ENCODE results near the gene GOLGA8B.

- PRO-cap, 7 experiments = no peak in any of the 7 experiments
- RAMPAGE, long total RNA, 2 experiments = no peak in any of the 2 experiments
Observed at GRCh38 chr15:31471712-31472354, 145.2 kb downstream of the KLF13 start.

DNA sequence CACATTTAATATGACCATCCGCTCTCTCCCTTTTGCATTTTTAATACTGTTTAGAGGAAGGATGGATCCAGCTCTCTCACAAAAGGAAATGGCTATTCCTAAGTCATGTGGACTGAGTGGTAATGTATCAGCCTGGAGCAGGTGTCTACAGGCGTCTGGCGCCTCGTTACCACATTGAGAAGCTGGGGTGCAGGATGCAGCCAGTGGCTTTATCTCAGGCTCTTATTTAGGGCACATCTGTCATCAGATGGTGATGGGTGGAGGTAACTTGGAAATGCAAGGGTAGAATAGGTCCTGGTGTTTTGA lies 154.0 kb downstream of the KLF13 start:
- PRO-cap, 7 experiments = no peak in any of the 7 experiments
- RAMPAGE, long total RNA, 2 experiments = no peak in any of the 2 experiments

- PRO-cap, 7 experiments = no peak in any of the 7 experiments
- RAMPAGE, long total RNA, 2 experiments = no peak in any of the 2 experiments
Observed at GRCh38 chr15:31739978-31740772, 130.3 kb downstream of the OTUD7A start.

- PRO-cap, 7 experiments = peak in 6 of 7 experiments; most common plus-strand start chr15:31870159 (in 6)
- RAMPAGE, long total RNA, 2 experiments = no peak in any of the 2 experiments
Observed at GRCh38 chr15:31869490-31870326, 765 bp downstream of the OTUD7A start.

GRCh38 chr15:32029859-32030198 lies 486 bp upstream of the CHRNA7 start:
- PRO-cap, 7 experiments = no peak in any of the 7 experiments
- RAMPAGE, long total RNA, 2 experiments = no peak in any of the 2 experiments

- PRO-cap, 7 experiments = no peak in any of the 7 experiments
- RAMPAGE, long total RNA, 2 experiments = no peak in any of the 2 experiments
Observed at GRCh38 chr15:32732628-32733891, 15.3 kb downstream of the GREM1 start.

DNA sequence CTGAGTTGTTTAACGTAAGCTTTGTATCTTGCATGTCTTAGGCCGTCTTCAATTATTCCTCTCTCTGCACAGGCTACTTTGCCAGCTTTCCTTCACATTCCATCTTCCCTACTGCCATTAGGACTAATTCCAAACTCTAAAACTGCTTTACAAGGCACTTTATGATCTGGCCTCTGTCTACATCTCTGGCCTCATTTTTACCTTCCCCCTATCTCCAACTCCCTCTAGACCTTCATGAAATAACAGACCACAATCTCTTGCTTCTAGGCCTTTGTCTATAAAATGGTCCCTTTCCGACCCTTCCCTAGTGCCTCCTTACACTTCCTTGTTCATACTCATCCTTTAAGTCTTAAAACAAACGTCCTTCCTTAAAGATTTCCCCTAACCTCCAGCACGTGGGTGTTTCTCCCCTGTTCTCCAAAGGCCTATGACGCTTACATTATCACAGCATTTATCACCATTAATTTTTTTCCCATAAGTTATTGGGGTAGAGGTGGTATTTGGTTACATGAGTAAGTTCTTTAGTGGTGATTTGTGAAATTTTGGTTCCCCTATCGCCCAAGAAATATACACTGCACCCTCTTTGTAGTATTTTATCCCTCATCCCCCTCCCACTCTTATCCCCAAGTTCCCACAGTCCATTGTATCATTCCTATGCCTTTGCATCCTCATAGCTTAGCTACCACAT lies 171.7 kb downstream of the GREM1 start:
- PRO-cap, 7 experiments = no peak in any of the 7 experiments
- RAMPAGE, long total RNA, 2 experiments = no peak in any of the 2 experiments

DNA sequence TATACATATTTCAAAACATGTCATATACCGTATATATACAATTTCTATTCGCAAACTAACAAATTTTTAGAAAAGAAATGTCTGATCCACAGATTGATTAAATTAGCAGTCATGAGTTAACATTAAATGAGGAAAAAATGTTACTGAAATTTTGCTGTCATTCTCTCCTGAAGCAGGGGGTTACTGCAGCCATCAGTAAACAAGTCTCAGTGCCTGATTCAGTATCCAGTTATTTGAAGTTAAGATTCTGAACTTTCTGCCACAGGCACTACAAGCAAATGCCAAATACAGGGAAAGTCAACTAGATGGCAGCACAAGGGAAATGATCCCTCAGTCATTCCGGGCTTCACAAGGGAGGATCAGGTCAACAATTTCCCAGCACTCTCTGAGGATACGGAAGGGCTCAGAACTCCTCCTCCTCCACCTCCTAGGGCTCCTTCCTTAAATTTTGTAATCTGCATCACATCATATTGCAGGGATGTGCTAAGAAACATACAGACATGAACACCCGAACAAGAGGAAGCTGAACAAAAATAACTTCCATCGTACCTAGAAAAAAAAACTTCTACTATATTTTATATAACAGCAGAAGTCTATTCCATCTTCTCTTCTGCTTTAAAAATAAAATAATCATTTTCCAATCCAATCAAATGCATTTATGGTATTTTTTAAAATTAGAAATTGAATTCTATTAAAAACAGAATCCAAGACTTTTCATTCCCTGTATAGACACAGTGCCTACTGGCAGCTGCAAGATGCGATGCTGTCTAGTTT lies 187.2 kb downstream of the FMN1 start:
- PRO-cap, 7 experiments = no peak in any of the 7 experiments
- RAMPAGE, long total RNA, 2 experiments = no peak in any of the 2 experiments

- PRO-cap, 7 experiments = no peak in any of the 7 experiments
- RAMPAGE, long total RNA, 2 experiments = no peak in any of the 2 experiments
Observed at GRCh38 chr15:33033516-33034428, 160.7 kb downstream of the FMN1 start.

- PRO-cap, 7 experiments = no peak in any of the 7 experiments
- RAMPAGE, long total RNA, 2 experiments = no peak in any of the 2 experiments
Observed at GRCh38 chr15:33068569-33069068, 125.9 kb downstream of the FMN1 start.

GRCh38 chr15:33201814-33202439 lies 7.4 kb upstream of the FMN1 start:
- PRO-cap, 7 experiments = no peak in any of the 7 experiments
- RAMPAGE, long total RNA, 2 experiments = no peak in any of the 2 experiments

GRCh38 chr15:33584843-33585300 lies 274.1 kb downstream of the RYR3 start:
- PRO-cap, 7 experiments = peak in 4 of 7 experiments; most common plus-strand start chr15:33585029 (in 2); most common minus-strand start chr15:33584928 (in 2)
- RAMPAGE, long total RNA, 2 experiments = no peak in any of the 2 experiments

DNA sequence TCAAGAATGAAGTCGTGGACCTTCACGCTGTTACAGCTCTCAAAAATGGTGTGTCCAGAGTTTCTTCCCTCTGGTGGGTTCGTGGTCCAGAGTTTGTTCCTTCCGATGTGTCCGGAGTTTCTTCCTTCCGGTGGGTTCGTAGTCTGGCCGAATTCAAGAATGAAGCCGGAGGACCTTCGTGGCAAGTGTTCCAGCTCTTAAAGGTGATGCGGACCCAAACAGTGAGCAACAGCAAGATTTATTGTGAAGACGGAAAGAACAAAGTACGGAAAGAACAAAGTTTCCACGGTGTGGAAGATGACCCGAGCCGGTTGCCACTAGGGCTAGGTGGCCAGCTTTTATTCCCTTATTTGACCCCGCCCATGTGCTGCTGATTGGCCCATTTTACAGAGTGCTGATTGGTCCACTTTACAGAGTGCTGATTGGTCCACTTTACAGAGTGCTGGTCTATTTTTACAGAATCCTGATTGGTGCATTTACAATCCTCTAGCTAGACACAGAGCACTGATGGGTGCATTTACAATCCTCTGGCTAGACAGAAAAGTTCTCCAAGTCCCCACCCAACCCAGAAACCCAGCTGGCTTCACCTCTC lies 10.2 kb downstream of the KATNBL1 start:
- PRO-cap, 7 experiments = no peak in any of the 7 experiments
- RAMPAGE, long total RNA, 2 experiments = no peak in any of the 2 experiments

GRCh38 chr15:34580416-34580798 lies 3.0 kb downstream of the GOLGA8B start:
- PRO-cap, 7 experiments = no peak in any of the 7 experiments
- RAMPAGE, long total RNA, 2 experiments = no peak in any of the 2 experiments

DNA sequence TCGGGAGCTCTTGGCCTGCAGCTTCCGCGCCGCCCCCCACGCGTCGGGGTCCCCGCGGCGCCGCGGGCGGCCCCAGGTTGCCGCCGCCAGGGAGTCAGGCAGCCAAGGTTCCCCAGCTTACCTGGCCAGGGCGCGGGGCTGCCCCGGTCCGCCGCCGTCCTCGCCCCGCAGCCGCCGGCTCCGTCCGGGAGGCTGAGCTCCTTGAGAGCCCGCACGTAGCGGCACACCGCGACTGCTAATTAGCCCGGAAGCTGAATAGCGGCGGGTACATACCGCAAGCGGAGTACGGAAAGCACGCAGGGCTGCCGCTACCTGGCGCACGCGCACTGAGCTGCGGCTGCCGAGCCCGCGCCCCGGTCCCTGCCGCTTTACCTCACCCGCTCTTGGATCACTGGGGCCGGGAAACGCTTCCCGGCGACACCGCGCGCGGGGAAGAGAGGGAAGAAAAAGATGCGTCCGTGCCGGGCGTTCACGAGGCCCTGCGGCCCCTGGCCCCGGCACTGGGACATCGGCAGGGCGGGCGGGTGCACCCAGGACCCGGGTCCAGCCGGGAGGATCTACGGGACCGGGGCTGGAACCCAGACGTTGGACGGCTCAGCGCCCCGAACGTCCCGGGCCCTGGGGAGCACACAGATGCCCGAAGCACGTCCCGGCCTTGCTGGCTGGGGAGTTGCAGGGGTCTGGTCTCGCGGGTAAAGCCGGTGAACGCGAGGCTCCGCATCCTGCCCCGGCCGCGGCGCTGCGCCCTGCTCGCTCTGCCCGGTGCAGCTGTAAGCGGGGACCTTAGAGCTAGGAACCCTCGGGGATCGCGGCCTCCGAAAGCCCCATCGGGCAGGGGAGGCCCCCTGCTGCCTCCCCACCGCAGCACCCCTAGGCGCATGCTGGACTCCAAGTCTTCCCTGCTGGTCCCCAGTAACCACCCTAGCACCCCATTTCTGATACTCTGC lies at the start of gene GOLGA8B:
GOLGA8B (minus strand) TSS at position 257 of the 947 bp plus-strand sequence.
- PRO-cap, 7 experiments = peak in 7 of 7 experiments; most common plus-strand start position 391 of the sequence (in 3); most common minus-strand start position 241 of the sequence (in 7)
- RAMPAGE, long total RNA, 2 experiments = start-site peak on the minus strand in 2 of 2 experiments, centred at positions 236 to 254 of the sequence, 202 to 348 reads per replicate

DNA sequence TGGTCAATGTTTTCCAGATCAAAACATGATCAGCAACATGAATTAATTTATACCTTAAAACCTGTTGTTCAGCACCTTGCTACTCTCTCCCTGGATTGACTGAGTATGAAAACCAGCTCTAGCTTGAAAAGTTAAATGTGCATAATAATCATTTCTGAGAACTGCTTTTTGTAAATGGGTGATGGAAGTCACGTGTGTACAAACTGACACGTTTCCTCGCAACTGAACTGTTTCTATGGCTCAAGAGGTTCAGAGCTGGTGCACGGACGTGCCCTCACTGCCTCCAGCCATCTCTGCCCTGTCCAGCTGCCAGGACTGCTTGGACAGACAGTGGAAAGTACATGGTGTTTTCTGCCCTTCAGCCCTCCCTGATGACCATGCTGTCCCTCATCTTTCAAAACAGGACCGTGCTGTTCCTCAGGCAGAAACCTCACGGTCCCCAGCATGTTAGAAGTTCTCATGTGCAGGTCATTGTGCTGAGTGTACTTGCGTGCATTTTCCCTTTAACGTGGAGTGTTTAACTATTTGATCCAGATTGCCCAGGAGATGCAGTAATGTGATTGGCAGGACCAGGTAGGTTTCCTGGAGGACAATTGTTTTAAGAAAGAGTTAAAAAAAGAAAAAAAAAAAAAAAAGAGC lies 38.7 kb downstream of the GJD2 start:
- PRO-cap, 7 experiments = no peak in any of the 7 experiments
- RAMPAGE, long total RNA, 2 experiments = no peak in any of the 2 experiments

- PRO-cap, 7 experiments = no peak in any of the 7 experiments
- RAMPAGE, long total RNA, 2 experiments = no peak in any of the 2 experiments
Observed at GRCh38 chr15:34788916-34789191, 6.5 kb downstream of the ACTC1 start.

GRCh38 chr15:35306716-35307038 lies 221.6 kb upstream of the NANOGP8 start:
- PRO-cap, 7 experiments = peak in 2 of 7 experiments; most common plus-strand start chr15:35306937 (in 2)
- RAMPAGE, long total RNA, 2 experiments = no peak in any of the 2 experiments

DNA sequence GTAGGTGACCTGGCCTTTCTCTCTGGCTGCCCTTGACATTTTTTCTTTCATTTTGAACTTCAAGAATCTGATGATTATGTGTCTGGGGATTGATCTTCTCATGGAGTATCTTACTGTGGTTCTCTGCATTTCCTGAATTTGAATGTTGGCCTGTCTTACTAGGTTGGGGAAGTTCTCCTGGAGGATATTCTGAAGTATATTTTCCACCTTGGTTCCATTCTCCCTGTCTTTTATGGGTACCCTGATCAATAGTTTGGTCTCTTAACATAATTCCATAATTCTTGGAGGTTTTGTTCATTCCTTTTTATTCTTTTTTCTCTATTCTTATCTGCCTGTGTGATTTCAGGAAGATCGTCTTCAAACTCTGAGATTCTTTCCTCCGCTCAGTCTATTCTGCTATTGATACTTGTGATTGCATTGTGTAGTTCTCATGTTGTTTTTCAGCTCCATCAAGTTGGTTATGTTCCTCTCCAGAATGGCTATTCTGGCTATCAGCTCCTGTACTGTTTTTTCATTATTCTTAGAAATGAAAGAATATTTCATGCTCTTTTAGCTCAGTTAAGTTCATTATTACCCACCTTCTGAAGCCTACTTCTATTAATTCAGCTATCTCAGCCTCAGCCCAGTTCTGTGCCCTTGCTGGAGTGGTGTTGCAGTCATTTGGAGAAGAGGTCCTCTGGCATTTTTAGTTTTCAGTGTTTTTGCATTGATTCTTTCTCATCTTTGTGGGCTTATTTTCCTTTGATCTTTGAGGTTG lies 205.0 kb downstream of the DPH6 start:
- PRO-cap, 7 experiments = no peak in any of the 7 experiments
- RAMPAGE, long total RNA, 2 experiments = no peak in any of the 2 experiments

GRCh38 chr15:35390424-35391113 lies 155.4 kb downstream of the DPH6 start:
- PRO-cap, 7 experiments = no peak in any of the 7 experiments
- RAMPAGE, long total RNA, 2 experiments = start-site peak on the minus strand in 1 of 2 experiments, at chr15:35390251-35391072 at its widest, 11 reads per replicate

Data from ovary (tissue), 7 donors.